Diencephalon (tissue), 2 donors: Measurements from ENCODE around the gene SLC35D1.

- RAMPAGE, long total RNA, result no peak
Measured at GRCh38 chr1:65791336-65791815, 1.3 kb upstream of the PDE4B start.

GRCh38 chr1:65948666-65949281, 156.1 kb downstream of the PDE4B start:
- RAMPAGE, long total RNA, result no peak

- RAMPAGE, long total RNA, result no peak
Measured at GRCh38 chr1:66169315-66169983, 364.5 kb upstream of the SGIP1 start.

DNA sequence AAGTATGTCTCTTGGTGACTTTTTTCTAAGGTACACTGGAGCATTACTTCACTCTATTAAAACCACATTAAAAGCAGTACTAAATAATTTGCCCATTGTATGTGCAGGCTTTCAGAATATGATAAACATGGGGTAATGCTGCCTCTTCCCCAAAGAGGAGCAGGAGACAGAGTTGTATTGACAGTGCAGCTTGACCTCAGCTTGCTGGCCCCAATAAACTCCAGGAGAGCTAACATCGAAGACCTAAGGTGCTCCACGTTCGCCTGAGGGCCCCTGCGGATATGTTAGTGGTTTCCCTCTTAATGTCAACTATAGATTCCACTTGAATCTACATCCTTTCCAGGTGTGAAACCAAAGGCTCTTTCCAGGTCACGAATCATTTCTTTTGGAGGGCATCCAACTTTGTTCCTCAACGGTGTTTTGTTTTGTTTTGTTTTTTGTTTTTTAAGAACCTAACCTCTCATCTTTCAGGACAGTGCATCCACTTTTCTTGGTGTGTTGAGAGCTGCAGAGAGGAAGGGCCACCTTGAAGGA, 267.7 kb upstream of the SGIP1 start:
- RAMPAGE, long total RNA, result no peak

- RAMPAGE, long total RNA, result no peak
Measured at GRCh38 chr1:66350016-66350731, 183.8 kb upstream of the SGIP1 start.

GRCh38 chr1:66449895-66450647, 83.9 kb upstream of the SGIP1 start:
- RAMPAGE, long total RNA, result no peak

DNA sequence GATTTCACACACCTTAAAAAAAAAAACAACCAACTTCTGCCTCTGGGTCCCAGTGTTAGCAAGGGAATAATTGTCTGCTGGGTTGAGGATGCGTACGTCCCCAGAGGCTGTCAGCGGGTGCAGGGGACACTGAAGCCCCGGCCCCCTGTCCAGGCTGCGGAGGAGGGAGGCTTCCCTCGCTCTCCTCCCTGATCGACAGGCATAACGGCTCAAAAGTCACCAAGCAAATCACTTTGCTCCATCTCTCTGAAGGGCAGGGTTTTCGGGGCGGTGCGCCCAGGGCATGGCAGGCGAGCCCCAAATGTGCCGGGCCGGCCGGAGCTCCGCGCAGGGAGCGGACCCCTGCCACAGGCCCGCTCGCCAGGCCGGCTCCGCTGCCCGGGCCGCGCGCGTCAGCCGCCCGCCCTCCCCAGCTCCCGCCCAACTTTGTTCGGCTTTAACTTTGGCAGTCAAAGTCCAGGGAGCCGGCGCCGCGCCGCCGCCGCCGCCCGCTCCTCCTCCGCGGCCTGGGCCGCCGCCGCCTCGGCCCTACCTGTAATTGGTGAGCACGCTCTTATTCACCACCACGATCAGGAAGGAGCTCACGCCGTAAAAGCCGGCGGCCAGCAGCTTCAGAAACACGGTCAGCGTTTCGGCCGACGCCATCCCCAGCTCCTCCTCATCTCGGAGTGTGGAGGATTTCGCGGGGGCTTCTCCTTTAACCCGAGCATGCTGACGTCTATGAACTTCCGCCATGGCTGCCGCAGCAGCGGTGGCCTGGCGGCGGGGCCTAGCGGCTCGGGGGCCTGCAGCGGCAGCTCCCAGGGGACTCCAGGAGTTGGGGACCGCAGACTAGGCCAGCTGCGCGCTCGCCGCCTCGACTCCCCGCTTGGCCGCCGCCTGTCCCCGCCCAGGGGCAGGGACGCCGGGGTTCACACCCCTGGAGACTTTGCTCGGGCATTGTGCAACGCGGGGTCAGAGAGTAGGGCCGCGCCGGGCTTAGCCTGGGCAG, at the start of gene SLC35D1:
Gene SLC35D1, minus strand, starts transcription at position 870 of the 991 bp plus-strand sequence.
- RAMPAGE, long total RNA, result no peak

DNA sequence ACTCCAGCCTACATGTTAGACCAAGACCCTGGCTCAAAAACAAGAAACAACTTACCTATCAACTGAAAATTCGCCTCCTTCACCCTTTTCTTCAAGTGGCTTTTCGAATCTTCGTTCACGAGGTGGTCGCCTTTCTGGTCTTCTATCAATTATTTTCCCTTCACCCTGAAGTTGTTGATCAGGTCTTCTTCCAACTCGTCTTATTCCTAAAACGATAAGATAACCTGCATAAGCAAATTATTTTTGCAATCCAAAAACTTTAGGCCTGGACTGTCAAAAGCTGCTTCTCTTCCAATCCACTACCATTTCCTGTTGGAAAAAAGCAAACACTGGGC, 4.2 kb downstream of the SERBP1 start:
- RAMPAGE, long total RNA, result no peak

DNA sequence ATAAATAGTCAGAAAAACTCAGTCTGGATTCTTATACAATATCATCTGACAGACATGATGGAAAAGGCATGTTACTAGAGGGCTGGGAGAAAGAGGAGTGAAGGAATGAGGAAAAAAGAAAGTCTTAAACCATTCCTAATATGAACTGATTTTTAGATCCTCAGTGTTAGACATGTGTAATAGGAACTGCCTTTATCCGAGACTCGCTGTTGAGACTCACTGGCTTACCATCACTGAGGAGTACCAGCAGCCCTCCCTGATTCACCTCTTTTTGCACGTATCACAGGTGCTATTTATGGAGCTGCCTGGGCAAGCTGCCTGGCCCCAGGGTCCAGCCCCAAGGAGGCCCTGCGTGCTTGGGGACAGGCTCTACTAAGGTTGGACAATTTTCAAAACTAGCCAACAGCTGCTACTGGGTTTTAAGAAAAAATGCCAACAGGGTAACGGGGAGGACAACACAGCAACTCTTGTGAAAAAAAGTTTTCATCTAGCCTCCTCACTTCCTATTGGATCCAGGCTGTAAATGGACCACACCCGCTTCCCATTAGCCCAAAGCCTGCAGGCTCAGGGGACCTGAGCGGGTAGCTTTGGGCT, 30.7 kb upstream of the SERBP1 start:
- RAMPAGE, long total RNA, result no peak

DNA sequence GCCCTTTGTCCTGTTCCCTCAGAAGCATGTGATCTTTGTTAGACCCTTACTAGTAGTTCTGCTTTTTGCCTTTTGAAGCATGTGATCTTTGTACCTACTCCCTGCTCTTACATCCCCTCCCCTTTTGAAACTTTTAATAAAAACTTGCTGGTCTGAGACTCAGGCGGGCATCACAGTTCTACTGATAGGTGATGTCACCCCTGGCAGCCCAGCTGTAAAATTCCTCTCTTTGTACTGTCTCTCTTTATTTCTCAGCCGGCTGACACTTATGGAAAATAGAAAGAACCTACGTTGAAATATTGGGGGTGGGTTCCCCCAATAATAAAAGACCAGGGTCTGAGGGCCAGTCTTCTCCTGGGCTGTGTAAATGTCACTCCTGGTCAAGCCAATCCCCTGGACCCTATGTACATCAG, 83.9 kb upstream of the SERBP1 start:
- RAMPAGE, long total RNA, result no peak

GRCh38 chr1:67564024-67564712, 120.8 kb upstream of the GADD45A start:
- RAMPAGE, long total RNA, result no peak

DNA sequence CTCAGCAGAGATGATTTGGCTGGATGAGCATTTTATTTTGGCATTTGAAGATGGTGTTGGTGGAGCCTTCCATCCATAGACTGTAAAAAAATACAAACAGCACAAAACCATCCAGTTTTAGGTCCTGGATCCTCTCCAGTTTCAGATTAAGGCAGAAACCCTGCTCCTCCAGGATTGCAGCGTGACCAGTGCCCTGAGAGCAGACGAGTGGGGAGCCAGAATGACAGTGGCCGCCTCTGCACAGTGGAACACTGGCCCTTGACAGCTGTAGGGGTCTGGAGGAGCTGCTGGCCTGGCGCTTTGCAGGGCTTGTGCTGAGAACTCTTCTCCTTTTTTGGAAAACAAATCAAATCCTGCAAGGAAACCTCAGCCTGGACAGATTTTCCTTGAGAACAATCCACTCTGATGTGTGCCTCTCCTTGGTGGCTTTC, 72.1 kb upstream of the GADD45A start:
- RAMPAGE, long total RNA, result no peak

DNA sequence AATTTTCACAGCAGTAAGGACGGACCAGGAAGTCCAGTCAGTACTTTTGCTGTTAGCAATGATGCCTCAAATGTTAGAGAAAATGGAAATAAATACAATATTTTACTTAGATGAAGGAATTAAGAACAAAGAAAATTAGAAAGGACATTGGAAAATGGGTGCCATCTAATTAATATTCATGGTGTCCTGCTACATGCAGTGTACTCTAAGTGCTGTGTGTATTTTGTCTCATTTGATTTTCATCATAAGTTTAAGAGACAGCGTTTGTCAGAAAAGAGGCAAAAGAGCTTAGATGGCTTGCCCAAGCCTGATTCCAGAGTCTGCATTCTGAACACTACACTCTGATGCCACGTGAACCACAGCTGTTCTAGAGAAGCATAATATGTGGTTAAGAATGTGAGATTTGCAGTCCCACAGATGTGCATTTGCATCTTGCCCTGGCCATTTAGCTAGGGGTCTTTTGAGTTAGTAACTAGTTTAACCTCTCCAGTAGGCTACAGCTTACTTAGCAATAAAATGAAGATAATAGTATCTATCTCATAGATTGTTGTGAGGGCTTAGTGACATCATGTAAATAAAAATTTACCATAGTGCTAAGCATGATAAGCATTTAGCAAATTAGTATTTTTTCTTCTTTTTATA, 9.2 kb upstream of the GADD45A start:
- RAMPAGE, long total RNA, result no peak

DNA sequence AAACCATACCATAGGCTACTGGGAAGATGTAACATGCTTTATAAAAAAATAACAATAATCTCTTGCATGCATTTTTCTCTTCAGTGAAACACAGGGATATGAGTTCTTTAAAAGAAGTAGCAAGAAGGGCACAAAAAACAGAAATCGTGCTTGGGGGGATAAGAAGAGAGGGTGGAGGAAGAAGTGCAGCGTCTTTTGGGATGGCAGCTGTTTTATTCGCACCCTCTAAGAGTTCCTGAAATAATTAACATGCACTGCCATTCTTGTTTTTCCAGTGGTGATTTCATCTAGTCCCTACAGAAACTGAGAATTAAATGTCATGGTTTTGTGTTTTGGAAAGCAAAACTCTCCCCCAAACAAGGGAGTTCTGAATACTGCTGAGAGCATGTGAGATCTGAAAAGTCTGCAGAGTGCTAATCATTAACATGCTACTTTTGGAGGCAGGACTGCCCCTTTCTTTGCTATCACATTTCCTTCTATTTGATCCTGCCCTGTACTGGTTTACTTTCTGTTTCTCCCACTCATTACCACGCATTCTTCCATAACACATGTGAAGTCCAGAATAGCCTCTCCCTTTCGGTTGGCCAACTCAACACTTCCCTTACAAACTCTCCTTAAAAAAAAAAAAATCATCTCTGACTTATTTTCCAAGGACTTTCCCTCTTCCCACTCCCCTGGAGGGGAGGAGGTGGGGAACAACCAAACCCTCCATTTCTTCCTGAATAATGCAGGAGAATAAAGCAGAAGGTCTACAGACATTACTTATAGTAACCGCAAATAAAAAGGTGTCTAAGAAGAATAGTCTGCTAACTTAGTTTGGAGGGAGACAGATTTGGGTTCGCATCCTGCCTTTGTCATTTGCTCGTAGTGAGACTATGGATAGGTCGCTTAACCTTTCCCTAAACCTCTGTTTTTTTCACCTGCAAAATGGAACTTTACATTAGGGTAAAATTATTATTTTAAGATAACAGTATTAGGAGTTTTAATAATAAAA, 63.7 kb downstream of the GADD45A start:
- RAMPAGE, long total RNA, result no peak

GRCh38 chr1:67766116-67766811, 67.0 kb downstream of the GNG12 start:
- RAMPAGE, long total RNA, result no peak

- RAMPAGE, long total RNA, result no peak
Measured at GRCh38 chr1:67814467-67815132, 18.7 kb downstream of the GNG12 start.

DNA sequence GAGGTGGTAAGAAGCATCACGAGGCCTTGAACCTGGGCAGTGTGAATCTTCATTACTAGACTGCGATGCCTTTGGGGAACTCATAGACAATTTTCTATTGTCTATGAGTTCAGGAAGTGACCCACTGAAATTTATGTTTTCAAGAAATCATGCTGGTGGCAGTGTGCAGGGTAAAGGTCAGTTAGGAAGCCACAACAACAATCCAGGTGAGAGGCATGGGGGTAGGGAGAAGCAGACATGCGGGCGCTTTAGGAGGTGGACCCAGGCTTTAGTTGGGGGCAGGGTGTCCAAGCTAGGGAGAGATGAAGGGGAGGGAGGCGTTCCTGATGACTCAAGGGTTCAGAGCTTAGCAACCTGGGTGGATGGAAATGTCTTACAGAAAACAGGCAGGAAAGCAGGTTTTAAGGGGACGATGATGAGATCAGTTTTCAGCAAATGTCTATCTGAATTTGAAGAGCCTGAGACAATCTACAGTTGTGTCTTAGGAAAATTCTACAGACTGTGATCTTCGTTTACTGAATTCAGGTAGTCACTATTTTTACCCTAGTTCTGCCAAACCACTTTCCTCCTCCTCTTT, 14.3 kb downstream of the GNG12 start:
- RAMPAGE, long total RNA, result no peak

DNA sequence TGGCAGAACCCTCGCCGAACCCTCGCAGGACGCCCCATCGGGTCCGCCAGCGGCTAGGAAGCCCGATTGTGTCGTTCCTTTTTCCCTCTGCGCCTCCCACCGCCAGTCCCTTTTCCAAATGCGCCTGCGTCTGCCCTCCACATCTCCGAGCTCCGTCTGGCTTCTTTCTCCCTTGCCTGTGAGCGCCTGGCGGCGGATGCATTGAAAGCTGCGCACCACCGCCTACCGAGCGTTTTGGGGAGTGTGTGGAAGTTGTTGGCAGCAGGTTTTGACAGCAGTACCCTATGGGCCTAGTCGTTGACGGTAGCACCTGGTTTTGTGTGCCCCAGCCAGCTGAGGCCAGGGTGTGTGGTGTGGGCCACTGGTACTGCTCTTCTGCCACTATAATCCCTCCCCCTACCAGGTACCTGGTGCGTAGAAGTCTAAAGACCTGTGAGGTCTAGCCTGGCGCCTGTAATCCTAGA, 1.2 kb upstream of the DIRAS3 start:
- RAMPAGE, long total RNA, result start-site peak on the minus strand centred at position 114 of the sequence, 150 bp wide, 59 and 26 reads in 2 replicates

DNA sequence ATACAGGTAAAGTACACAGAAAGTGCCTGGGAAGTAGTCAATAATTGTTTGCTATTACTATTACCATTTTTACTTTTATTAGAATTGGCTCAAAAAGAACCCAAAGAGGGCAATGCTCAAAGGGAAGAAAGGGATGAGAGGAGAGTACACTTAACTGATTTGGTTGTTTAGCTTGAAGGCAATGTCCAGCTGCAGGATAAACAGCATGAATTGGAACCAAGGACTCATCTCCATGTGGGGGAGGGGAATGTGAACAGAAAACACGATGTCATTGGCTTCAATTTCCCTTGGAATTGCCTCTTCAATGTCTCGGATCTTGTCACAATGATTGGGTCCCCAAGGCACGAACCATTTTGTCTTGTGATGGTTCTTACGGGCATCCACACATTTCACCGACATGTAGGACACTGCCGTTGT, 38.5 kb downstream of the WLS start:
- RAMPAGE, long total RNA, result no peak

DNA sequence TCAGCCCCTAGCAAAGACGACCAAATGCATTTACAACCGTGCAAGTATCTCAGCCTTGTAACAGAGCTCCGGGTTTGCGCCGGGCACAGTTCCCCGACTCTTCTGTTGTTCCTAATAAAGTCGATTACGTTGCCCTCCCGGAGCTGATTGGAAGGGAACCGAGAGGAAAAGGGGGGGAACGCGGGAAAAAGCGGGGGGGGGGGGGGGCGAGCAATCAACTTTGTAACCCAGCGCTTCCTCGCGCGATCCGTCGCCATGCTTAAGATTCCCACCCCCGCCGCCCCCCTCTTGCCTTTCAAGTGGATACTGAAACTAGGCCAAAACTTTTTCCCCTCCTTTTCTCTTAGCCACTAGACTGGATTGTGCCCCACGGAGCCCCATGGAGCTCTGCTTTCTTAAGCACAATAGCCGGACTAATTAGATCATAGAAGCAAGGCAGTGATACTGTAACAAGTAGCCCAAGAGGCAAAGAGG, 620 bp downstream of the WLS start:
- RAMPAGE, long total RNA, result no peak